SK-MEL-5 (cell line): ENCODE measurements around a stretch of chr20.

DNA sequence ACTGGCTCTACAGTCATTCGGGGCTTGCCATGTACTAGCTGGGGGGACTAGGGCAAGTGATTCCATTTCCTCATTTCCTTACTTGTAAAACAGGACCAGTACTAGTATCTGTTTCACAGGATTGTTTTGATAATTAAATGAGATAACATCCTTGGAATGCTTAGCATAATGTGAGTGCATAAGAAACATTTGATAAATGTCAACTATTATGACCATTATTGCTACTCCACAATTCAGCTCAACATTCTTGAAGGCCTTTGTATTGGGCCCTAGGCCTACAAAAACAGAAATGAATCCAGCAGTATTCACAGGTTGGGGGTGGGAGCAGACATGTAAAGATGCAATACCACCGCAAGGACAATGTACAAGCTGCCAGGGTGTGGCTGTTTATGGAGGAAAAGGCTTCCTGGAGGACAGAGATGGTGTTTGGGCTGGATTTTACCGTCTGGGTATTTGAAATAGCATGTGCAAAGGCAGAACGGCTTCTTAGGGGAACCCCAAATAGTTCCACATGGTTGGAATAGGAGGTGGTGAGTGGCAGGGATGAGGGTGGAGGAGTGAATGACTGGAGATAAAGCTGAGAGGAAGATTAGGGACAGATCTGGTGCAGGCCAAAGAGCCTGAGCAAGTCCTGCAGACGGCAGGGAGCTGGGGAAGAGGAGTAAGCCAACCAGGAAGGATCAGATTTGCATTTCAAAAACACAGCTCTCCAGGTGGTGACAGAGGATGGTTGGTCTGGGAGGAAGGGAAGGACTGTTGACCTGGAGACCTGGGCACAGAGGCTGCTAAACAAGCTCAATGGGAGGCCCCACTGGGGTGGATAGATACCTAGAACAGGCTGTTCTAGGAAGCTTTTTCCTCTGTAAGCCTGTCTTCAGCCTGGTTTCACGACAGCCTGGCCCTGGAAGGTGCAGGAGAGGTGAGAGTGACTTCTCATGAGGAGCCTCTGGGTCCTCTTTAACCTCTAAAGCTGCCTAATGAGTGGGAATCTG is 57.0 kb upstream of the EPB41L1 start:
RAMPAGE:
- cytosol, long total RNA: no peak
- long total RNA: no peak
- nucleus, long total RNA: no peak

DNA sequence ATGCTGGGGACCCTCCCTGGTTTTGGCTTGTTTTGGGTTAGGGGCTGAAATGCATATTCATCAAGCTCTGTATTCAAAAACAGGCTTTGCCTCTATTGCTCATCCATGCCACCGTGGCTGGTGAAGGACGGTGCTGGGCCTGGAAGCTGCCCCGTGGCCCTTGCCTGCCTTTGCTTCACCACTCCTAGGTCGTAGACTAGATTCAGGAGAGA is 42.0 kb upstream of the EPB41L1 start:
RAMPAGE:
- cytosol, long total RNA: no peak
- long total RNA: no peak
- nucleus, long total RNA: no peak

DNA sequence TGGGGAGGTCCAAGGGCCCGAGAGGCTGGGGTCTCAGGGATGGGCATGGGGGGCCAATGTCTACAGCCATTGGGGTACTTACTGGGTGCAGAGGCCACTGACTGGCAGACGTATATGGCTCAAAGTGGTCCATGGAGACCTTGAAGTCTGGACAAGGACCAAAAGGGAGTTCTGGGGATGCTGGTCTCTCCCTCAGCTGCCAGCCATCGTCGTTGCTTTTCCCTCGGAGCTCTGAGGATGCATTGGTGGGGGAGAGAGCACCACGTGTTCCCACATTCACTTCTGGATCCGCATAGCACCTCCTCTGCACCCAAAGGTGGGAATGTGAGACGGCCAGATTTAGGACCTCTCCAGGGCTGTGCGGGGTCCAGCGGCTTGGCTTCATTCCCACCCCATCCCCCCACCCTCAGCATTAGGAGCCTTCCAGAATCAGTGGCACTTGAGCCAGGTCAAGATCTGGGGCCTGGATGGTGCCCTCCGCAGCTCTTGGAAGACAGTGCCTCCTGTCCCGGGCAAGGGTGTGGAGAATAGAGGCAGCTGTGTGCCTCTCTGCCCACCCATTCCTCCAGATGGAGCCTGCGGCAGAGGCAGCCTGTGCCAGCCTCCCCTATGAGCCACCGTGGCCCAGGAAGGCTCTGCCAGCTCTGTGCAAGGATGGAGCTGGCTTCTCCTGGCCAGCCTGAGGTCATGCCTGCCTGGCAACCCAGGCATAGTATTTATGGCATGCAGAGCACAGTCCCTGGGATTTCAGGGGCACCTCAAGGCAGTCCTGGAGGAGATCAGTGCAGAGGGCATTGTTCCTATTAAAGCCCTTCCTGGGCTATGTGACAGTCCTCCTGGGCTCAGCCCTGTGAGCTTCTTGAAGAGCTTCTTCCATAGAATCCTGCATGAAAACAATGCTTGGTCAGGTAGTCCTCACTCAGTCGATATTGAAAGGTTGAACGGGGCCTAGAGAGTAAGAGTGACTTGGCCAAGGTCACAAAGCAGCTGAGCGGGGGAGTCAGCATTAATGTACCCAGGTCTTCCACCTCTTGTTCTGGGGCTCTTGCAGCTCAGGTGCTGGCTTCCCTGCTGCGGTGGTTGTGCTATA is 1.3 kb downstream of the EPB41L1 start:
RAMPAGE:
- cytosol, long total RNA: no peak
- long total RNA: no peak
- nucleus, long total RNA: no peak

DNA sequence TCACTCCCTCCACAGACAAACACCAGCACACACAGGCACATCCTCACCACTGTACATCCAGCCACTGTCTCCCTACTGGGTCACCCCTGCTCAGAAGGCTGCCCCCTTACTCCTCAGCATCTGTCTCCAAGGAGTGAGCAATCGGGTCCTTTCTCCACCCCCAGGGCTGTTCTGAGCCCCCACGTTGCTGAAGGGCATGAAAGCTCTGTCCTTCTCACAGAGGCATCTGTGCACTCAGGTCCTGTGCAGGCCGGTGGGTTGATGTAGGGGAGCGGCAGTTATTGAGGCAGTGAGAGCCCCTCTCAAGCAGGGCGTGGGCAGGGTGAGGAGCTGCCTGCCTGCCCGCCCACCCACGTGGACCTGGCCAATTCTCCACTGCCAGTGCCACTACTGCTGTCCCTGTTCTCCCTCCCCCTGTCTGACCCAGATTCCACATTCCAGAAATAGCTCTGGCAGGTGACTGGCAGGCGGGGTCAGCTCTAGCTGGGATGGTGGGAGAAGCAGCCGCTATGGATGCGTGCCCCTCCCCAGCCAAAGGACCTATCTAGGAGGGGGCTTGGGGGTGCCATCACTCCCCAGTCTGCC is 86.7 kb upstream of the MYL9 start:
RAMPAGE:
- cytosol, long total RNA: no peak
- long total RNA: no peak
- nucleus, long total RNA: no peak

DNA sequence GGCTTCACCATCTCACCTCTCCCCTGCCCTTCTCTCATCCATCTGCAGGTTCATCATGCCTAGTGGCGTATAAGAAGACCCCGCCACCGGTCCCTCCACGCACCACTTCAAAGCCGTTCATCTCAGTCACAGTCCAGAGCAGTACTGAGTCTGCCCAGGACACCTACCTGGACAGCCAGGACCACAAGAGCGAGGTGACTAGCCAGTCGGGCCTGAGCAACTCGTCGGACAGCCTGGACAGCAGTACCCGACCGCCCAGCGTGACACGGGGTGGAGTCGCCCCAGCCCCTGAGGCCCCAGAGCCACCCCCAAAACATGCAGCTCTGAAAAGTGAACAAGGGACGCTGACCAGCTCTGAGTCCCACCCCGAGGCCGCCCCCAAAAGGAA is 44.7 kb upstream of the MYL9 start:
RAMPAGE:
- cytosol, long total RNA: no peak
- long total RNA: no peak
- nucleus, long total RNA: no peak

GRCh38 chr20:36526258-36527164 is 14.8 kb upstream of the MYL9 start:
RAMPAGE:
- cytosol, long total RNA: no peak
- long total RNA: no peak
- nucleus, long total RNA: no peak

RAMPAGE:
- cytosol, long total RNA: no peak
- long total RNA: no peak
- nucleus, long total RNA: no peak
Measured at GRCh38 chr20:36540114-36540846, 1.0 kb upstream of the MYL9 start.

DNA sequence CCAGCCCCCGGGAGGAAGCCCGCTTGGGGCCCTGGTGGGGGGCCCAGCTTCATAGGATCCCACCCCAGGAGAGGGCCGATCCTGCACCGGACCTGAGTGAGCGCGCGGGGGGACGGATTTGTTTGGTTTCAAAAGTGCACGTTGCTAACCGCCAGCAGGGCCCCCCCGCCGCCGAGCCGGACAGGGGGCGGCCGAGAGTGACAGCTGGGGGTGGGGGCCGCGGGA is 476 bp downstream of the TGIF2 start:
RAMPAGE:
- cytosol, long total RNA: no peak
- long total RNA: no peak
- nucleus, long total RNA: no peak

DNA sequence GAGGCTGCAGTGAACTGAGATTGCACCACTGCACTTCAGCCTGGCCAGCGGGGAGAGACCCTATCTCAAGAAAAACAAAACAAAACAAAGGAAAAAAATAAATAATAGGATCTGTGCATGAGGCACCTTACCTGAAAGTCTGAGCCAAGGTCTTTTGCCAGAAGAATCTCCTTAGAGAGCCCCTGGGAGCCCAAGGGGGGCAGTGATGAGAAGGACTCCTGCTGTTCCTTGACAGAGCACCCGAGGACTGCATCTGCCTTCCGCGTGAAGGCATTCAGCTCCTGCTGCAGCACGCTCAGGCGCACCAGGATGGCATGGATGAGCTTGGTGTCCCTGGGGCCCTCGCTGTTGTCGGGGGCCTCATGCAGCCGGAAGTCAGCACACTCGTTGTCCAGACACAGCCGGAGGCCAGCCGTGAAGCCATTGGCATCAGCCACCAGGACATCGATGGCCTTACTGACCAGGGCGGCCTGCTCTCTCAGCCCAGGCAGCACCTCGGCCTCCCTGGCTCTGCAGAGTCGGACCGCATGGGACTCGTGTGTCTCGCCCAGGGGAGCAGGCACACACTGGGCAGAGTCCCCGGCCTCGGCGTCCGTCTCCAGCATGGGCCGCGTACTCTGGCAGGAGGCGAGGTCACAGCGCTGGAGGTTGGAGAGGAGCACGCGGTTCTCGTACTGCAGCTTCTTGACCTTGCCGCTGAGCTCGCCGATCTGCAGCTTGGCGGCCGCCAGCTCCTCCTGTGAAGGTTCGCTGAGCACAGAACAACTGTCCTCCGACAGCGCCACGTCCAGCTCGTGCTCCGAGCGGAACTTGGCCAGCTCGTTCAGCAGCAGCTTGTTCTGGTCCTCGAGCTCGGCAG is 41.7 kb upstream of the DSN1 start:
RAMPAGE:
- cytosol, long total RNA: no peak
- long total RNA: no peak
- nucleus, long total RNA: no peak

DNA sequence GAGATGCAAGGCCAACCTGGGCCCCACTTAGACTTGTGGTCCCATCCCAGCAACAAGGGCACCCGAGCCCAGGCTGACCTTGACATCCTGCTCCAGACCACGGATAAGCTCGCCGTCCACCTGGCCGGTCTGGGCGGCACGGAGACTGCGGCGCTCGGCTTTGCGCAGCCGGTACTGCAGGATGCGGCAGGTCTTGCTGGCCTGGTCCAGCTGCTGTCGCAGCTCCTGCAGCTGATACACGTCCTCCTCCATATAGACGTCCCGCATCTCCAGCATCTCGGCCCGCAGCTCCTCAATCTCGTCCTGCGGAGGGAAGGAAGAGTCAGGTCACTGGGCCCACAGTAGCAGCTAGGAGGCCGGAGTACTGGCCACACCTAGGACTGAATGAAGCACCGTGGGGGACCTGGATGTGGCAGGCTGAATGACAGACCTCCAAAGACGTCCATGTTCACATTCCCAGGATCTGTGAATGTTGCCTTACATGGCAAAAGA is 24.2 kb downstream of the SOGA1 start:
RAMPAGE:
- cytosol, long total RNA: no peak
- long total RNA: no peak
- nucleus, long total RNA: no peak

DNA sequence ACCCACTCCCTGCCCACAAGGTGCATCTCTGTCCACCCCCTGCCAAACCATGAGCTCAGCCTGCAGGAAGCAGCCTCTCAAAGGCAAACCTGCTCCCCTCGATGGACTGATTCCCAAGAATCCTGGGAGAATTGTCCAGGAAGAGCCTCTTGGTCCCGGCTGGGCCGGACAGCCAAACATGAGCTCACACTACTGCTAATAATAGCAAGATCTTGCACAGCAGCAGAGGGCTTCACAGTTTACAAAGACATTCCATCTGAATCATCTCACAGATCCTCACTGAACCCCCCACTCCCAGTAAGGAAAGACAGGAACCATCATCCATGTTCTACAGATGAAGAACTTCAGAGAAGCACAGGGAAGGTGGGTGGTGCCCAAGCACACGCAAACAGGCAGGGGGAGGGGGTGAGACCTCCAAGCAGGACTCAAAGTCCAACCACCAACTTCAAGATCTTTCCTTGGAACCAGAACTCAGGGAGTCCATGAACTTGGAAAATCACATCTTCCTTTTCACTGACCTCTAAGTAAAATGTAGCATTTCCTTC is 15.0 kb downstream of the SOGA1 start:
RAMPAGE:
- cytosol, long total RNA: no peak
- long total RNA: no peak
- nucleus, long total RNA: no peak

DNA sequence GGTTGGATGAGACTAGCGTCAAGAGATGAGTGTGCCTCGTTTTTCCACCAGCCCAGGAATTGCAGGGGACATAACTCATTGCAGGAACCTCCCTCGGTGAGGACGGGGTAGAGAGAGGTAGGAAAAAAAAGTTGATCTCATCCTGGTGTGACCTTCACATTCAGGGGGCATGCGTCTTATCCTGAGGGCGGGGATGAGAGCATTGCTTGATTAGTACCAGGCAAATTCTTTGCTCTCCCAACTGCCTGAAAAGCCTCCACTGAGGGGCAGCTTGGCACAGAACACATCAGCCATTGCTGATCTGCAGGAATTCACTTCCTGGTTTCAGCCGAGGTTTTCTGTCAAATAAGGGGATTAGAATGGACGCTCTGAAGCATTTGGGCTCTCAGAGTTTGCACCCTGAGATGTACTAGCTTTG is 11.9 kb downstream of the TLDC2 start:
RAMPAGE:
- cytosol, long total RNA: no peak
- long total RNA: no peak
- nucleus, long total RNA: no peak

DNA sequence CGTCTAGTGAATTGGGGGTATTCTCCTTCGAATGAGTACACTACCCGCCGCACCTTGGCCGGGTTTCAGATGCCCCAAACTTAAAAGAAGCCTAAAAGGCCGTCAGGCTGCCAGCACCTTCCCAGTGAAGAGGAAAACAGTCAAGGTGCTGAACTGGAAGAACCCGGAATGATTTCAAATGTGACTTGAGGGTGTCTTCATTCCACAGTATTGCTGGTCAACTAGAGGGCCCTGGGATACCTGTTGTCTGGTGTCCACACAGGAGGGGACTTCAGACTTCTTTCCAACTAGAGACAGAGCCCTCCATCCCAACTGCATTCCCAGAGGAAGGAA is 446 bp upstream of the SAMHD1 start:
RAMPAGE:
- cytosol, long total RNA: no peak
- long total RNA: no peak
- nucleus, long total RNA: no peak

DNA sequence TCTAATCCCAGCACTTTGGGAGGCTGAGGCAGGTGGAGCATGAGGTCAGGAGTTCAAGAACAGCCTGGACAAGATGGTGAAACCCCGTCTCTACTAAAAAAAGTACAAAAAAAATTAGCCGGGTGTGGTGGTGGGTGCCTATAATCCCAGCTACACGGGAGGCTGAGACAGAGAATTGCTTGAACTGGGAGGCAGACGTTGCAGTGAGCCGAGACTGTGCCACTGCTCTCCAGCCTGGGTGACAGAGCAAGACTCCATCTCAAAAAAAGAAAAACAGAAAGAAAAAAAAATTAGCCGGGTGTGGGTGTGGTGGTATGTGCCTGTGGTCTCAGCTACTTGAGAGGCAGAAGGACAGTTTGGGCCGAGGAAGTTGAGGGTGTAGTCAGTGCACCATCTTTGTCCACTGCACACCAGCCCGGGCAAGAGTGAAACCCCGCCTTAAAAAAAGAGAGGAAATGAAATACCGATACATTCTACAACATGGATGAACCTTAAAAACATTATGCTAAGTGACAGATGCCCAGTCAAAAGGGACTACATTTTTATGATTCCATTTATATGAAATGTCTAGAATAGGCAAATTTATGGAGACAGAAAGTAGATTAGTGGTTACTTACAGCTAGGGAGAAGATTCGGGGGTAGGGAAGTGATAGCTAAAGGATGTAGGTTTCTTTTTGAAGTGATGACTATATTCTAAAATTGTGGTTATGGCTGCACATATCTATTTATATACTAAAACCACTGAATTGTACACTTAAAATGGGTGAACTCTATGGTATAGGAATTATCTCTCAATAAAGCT is 52.4 kb downstream of the RBL1 start:
RAMPAGE:
- cytosol, long total RNA: no peak
- long total RNA: no peak
- nucleus, long total RNA: no peak

DNA sequence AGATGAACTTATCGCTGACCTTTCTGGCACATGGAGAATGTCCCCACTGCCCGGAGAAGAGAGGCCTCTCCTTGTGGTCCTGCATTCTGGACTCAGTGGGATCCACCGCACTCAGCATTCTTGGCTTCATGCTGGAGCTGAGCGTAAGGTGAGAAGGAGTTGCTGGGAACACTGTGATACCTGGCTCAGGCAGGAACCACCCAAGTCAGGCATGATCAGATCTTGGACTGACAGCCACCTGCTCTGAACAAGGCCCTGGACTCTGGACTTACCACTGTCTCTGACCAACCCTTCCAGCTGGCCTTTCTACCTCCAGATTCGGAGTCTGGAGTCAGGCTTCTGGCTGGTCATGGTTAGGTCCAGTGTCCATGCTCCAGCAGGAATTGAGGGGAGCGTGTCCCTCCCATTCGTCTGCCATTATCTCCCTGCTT is 5.7 kb upstream of the MANBAL start:
RAMPAGE:
- cytosol, long total RNA: no peak
- long total RNA: no peak
- nucleus, long total RNA: no peak

GRCh38 chr20:37309889-37310619 is 20.6 kb downstream of the MANBAL start:
RAMPAGE:
- cytosol, long total RNA: no peak
- long total RNA: no peak
- nucleus, long total RNA: no peak

DNA sequence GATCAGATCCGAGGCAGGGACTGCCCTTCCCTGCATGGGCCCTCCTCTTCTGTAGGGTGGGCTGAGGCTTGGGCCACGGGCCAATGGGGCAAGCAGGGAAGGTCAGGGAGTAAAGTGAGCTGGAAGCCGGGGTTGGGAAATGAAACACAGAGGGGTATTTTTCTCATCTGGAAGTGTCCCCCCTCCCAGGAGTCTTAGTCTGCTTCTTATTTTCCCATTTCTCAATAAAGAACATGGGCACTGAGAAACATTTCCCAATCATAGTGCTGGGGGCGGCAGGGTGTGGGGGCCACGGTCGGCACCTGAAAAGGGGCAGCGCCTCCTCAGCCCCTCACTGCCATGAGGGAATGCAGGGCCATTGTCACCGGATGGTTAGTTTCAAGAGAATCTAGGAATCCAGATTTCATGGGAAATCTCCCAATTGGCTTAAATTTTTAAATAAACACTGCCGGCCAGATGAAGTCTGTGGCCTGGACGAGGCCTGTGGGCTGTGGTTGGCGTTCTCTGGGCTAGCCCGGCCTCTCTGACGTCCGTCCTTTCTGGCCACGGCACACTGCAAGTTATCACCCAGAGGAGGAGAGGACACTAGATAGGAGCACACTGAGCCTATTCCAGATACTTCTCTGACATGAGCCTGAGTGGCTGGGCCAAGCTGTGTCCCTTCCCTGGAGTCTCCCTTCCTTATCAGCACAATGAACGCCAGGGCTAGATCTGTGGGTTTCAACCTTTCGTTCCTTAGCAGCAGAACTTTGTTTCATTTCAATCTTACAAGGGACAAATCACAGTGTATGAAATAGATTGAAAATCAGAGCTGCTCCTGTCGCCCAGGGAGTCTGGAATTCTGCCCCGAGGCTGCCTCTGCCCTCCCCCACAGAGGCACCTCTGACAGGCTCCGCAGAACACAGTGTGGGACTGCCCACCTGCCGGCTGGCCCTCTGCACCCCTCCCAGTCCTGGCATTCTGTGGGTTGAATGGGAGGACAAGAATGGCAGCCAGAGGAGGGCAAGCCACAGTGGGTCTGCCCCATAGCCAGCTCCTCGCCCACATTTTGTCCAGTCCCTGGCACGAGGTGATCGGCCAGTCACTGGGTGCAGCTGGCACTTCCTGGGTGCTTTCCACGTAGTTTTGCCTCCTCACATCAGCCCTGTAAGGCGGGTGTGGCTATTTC is 25.7 kb downstream of the MANBAL start:
RAMPAGE:
- cytosol, long total RNA: no peak
- long total RNA: no peak
- nucleus, long total RNA: no peak

DNA sequence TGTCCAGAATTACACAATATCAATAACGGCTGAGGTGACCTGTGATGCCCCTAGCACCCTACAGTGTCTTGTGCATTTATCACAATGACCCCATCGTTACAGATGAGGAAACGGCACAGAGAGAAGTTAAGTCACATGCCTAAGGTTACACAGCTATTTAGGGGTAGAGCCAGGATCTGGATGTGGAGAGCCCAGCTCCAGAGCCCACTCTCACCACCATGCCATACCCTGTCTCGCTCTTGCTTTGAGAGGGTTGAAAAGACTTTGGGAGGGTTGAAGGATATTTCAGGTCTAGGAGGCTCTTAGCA is 36.2 kb downstream of the SRC start:
RAMPAGE:
- cytosol, long total RNA: no peak
- long total RNA: no peak
- nucleus, long total RNA: no peak

GRCh38 chr20:37393407-37394271 is 47.7 kb downstream of the SRC start:
RAMPAGE:
- cytosol, long total RNA: no peak
- long total RNA: no peak
- nucleus, long total RNA: no peak

DNA sequence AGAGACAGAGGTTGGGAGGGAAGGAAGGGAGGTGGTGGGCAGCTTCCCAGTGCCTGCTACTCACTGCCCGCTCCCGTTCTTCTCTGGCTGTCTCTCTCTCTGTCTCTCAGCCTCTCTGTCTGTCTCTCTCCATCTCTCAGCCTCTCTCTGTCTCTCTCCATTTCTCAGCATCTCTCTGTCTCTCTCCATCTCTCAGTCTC is 72.4 kb downstream of the SRC start:
RAMPAGE:
- cytosol, long total RNA: no peak
- long total RNA: no peak
- nucleus, long total RNA: no peak